Kidney epithelial cell (primary cell): Measurements from ENCODE around the gene CASP3.

GRCh38 chr4:181420659-181420939 is 822.6 kb upstream of the TENM3 start:
- RAMPAGE, long total RNA, result no peak
- RRBS, result no CpG with 5 or more reads among the region's 2 CpGs

DNA sequence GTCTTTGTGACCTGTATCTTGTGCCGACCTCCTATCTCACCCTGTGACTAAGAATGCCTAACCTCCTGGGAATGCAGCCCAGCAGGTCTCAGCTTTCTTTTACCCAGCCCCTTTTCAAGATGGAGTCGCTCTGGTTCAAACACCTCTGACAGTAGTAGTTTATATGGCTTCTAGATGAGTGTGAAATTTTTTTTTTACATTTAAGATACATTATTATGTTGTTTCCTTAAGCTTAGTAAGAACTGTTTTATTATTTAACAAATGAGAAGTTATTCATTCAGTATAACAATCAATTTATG is 514.5 kb upstream of the TENM3 start:
- RAMPAGE, long total RNA, result no peak
- RRBS, result no CpG with 5 or more reads among the region's 2 CpGs

DNA sequence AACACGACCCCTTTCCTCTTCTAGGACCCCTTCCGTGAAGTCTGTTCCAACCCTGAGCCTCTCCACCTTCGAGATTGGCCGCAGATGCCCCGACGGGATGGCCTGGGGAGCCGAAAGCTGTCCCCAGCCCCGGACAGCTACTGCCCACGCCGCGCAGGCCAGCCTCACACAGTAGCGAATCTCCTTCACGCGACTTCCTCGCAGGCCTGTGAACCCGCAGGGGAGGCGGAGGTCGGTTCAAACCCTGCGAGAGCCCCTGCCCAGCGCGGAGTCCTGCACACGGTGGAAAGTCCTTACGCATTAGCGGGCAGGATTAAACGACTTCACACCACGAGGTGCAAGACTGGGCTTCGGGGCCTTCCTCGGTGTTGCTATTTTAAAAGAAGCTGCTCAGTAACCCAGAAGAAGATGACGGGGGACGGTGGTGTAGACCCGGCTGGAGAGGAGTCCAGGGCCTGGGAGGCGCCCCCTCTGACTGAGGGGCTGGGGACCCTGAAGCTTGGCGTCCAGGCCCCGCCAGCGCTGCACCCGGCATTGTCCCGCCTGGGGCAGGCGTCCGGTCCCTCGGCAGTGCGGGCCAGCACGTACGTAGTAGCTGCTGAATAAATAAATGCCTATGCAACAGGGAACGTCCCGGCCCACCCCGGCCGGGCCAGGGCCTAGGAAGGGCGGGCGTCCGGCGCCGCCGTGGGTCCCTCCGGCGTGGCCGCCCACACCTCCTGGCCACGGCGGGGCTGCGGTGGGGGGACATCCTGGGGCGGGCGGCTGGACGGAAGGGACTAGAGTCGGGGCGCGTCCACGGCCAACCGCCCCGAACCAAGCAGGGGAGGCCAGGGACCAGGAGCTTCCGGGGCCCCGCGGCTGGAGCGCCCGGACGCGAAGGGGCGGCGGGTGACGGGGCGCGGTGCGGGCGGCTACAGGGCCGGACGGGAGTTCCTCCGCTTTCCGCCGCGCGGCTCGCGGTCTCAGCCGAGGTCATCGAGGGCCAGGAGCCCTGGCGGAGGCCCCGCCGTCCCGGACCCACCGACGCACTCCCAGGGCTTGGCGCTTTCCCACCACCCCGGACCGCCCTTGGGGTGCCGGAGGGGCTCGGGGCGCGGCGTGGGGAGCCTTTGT is 1.1 kb upstream of the WWC2 start:
- RAMPAGE, long total RNA, result start-site peak on the plus strand centred at position 258 of the sequence, 178 bp wide, 15 and 7 reads in 2 replicates
- RRBS, result 1% methylated on average over 43 of the region's 107 CpGs

- RAMPAGE, long total RNA, result no peak
- RRBS, result no CpG with 5 or more reads among the region's 16 CpGs
Measured at GRCh38 chr4:183183010-183184001, 84.2 kb downstream of the WWC2 start.

- RAMPAGE, long total RNA, result no peak
- RRBS, result no CpG with 5 or more reads among the region's 22 CpGs
Measured at GRCh38 chr4:183540853-183542040, 36.4 kb downstream of the ING2 start.

DNA sequence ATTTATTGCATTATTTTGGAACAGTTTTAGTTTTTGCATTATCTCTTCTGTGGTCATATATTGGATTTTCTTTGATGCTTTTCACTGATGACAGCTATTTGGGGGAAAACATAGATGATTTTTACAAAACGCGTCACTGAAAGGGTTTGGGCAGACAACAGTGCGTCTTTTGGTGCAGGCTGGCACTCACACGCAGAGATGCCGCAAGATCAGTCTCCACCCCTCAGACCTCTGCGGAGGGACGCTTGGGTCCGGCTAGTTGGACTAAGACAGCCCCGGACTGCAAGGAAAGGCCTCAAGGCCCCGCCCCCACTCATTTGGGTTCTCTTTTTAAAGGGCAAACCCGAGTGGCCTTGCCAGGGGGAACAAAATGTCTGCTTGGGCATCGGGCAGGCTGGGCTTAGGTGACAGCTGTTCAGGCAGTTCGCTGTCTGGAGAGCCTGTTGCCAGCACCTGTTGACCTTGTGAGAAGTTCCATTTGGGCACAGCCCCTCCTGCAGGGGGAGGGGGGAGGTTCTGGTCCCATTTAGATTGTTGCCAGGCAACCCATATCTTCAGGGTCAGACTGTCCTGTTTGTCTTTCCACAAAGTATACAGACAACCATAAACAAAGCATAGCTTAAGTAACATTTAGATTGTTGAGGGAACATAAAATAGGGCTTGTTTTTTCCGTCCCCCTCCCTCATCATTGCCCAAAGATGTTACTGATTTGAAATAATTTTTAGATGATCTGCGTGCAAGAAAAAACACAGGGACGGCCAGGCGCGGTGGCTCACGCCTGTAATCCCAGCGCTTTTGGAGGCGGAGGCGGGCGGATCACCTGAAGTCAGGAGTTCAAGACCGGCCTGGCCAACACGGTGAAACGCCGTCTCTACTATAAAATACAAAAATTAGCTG is 39.6 kb downstream of the RWDD4 start:
- RAMPAGE, long total RNA, result no peak
- RRBS, result no CpG with 5 or more reads among the region's 27 CpGs

DNA sequence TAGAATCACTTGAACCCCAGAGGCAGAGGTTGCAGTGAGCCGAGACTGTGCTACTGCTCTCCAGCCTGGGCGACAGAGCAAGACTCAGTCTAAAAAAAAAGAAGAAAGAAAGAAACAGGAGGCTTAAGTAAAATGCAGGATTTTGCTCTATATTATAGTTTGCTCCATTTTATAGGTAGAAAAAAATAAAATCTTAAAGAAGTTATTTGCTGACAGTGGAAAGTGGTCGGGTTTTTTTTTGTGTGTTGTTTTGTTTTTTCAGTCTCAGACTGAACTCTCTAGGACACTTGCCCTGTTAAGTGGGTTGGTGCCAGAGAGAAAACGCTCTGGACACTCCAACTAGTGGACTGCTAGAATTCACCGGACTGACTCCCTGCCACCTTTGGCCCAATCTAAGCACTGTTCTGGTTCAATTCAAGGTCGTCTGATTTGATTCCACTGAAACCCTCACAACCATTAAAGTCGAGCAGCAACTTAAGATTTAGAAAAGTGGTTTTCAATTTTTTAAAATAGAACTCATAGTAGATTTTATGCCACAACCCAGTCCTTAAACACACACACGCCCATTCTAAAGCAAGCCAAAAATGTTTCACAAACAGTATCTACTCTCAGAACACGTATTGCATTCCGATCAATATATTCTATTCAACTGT is 27.4 kb downstream of the RWDD4 start:
- RAMPAGE, long total RNA, result no peak
- RRBS, result no CpG with 5 or more reads among the region's 10 CpGs

- RAMPAGE, long total RNA, result no peak
- RRBS, result no CpG with 5 or more reads among the region's 21 CpGs
Measured at GRCh38 chr4:183746771-183747317, 87.8 kb downstream of the TRAPPC11 start.

- RAMPAGE, long total RNA, result no peak
- RRBS, result no CpG with 5 or more reads among the region's 13 CpGs
Measured at GRCh38 chr4:183806187-183806769, 98.8 kb upstream of the STOX2 start.

DNA sequence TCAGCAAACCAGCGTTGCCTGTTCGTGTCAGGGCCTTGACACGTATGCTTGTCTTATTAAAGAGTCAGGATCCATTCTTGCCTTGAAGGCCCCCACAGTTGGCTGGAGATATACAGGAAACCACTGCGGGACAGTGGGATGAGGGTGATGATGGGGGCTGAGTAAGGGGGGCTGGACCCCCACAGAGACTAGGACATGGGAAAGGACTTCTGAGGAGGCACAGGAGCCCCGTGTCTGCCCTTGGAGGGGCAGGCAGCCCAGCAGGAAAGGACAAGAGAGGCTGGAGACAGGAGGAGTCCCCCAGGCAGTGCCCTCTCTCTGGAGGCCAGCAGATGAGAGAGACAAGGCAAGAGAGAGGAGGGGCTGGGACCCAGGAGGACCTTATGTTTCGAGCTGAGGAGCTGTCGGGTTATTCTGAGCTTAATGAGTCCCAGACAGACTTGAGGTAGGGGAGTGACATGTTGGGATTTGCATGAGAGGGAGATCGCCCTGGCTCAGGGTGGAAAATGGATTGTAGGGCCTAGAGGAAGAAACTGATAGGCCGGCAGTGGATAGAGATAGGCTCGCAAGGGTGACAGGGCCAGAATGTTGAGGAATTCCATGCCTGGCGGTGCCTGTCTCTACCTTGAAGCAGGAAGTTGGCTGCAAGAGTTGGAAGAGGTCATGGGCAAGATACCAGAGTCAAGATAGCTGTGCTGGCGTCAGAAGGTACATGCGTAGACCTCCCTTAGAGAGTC is 19.2 kb downstream of the STOX2 start:
- RAMPAGE, long total RNA, result no peak
- RRBS, result no CpG with 5 or more reads among the region's 13 CpGs

DNA sequence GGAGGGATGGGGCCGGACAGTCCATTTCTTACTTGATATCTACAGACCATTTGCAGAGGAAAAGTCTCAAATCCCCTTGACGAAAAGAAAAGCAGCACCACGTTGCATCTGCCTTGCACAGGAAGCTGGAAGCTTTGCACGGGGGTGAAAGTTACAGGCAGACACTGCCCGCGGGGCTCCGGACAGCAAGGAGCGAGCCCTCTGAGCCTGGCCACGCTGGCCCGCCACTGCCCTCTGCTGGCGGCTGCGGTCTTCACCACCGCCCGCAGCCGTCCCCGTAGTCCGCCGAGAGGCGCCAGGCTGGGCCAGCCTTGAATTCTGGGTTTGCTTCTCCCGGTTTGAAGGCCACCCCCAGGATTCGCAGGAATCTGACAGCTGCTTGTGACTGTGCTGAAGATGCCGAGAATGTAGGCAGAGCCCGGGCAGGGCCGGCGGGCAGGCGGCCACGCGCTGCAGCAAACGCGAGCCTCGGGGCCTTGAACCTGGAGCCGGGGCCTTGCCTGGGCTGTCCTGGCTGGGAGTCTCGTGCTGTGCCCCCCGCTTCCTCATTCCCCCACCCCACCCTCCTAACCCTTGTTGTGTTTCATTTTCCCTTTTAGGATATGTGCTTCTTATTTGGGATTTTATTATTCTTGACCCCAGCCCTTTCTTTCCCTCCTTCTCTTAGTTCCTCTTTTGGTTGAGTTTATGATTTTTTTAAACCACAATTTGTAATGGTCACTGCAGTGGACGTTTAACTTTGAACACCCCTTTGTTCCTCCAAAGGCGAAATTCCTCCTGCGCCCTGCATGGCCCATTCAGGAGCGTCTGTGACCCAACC is 49.1 kb downstream of the ENPP6 start:
- RAMPAGE, long total RNA, result no peak
- RRBS, result 55% methylated on average over 13 of the region's 38 CpGs

DNA sequence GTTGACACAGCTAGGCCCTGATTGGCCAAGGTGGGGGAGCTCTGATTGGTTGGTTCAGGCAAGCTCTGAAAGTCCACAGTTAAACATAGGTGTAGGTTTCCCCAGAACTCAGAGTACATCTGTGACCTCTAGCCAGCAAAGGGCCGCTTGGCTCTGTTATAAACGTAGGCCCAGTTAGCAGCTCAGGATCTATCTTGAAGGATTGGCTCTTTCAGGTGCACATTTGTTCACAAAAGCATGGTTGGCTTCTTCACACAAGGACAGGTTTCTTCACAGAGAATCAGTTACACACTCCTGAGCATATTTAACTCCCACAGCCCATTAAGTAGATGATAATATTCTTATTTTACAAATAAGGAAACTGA is 63.1 kb upstream of the ENPP6 start:
- RAMPAGE, long total RNA, result no peak
- RRBS, result no CpG with 5 or more reads among the region's 2 CpGs

DNA sequence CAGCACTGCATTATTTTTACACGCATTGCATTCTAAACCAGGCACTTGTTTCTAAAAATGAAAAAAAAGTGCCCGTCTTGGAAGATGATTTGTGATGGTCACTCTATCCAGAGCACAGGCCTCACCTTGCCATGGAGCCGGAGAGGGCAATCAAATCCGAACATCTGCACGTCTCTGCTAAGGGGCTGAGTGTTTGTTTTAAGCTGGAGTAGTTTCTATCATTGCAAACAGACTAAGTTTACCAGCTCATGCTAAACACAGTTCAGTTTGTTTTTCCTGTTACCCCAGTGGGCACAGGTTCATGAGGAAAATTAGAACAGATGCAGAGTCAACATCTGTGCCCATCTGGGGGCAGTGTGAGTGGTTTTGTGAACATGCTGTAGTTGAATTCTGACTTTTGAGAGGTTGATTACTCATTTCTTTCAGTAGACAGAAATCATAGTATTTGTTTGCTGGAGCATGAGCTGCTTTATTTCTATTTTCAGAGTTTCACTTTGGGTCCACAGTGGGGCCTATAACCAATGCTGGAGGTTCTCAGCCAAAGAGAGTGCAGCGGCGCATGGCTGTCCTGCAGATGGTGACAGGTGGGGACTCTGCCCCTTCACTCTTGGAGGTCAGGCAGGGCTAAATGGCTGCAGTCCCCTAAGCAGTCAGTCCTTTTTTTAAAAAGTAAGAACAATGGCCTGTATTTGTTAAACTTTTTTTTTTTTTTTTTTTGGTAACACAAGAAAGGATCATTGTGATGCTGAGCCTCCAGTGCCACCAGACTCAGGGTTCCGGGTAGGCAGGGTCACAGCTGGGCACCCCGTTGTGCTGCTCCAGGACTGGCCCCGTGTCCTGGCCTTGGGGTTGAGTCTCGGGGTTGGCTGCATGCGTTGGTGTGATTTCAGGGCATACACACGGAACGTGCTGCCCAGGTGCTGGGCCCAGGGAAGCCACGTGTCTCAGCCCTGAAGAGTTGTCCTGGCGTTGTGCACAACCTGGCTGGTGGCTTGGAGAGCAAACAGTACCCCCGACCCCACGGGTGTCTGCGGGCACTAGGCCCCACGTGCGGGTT is 65.6 kb upstream of the ENPP6 start:
- RAMPAGE, long total RNA, result no peak
- RRBS, result no CpG with 5 or more reads among the region's 21 CpGs

- RAMPAGE, long total RNA, result no peak
- RRBS, result no CpG with 5 or more reads among the region's 7 CpGs
Measured at GRCh38 chr4:184328043-184328694, 110.5 kb upstream of the ENPP6 start.

DNA sequence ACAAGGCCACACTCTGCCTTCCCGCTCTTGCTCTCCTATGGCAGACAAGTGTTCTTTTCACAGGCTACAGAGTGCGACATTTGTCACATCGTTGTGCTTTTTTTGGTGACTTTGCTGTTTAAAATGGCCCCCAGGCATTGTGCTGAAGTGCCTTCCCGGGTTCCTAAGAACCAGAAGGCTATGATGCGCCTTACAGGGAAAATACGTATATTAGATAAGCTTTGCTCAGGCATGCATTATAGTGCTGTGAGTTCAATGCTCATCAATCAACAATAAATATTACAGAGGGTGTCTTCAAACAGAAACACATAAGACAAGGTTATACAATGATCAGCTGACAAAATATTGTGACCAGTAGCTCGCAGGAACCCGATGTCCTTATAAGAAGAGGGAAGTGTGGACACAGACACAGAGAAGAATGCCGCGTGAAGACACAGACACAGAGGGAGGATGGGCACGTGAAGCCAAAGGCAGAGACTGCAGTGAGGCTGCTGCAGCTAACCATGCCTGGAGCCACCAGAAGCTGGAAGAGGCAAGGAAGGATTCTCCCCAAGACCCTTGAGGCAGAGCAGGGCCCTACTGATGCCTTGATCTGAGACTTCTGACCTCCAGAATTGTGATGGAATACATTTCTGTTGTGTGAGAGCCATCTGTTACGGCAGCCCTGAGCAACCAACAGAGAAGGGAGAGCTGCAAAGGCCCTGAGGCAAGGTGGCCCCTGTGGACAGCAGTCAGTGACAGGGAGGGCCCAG is 41.9 kb downstream of the IRF2 start:
- RAMPAGE, long total RNA, result no peak
- RRBS, result no CpG with 5 or more reads among the region's 12 CpGs

DNA sequence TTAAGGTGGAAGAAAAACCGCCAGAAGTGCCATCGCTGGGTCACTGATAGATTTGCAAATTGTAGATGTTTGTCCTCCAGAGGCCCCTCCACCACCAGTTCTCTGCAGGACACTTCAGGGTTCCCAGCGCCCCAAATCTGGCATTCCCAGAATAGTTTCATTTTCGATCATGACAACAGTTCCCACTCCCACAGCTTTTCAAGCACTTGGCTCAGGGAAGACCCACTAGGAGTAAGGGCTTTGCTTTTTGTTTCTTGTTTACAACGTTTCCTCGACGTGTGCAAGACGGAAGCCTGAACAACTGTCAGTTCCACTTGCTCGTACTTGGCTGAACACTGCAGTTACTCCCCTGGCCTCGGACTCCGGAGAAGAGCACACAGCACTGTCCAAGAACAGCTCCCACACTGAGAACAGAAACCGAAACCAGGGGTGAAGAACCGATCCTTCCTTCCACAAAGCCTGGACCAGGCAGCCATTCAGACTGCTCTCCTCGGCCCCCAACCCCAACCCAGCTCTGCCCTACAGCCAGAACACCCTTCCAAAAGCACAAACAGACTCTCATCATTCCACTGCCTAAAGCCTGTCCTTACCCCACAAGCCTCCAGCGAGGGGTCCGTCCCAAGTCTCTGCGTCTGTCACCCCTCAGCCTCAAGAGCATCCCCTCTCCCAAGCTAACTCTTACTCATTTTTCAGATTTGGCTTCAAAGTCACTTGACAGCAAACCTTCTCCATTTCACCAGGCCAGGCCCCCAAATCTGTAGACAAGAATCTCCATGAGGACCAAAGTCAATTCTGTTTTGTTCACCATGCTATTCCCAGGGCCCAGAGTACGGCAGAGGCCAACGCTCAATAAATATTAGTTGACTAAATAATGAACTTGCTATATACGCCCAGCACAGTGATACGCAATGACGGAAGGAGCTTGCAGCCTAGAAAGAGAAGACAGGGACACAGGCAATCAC is 25.4 kb downstream of the IRF2 start:
- RAMPAGE, long total RNA, result no peak
- RRBS, result no CpG with 5 or more reads among the region's 22 CpGs

DNA sequence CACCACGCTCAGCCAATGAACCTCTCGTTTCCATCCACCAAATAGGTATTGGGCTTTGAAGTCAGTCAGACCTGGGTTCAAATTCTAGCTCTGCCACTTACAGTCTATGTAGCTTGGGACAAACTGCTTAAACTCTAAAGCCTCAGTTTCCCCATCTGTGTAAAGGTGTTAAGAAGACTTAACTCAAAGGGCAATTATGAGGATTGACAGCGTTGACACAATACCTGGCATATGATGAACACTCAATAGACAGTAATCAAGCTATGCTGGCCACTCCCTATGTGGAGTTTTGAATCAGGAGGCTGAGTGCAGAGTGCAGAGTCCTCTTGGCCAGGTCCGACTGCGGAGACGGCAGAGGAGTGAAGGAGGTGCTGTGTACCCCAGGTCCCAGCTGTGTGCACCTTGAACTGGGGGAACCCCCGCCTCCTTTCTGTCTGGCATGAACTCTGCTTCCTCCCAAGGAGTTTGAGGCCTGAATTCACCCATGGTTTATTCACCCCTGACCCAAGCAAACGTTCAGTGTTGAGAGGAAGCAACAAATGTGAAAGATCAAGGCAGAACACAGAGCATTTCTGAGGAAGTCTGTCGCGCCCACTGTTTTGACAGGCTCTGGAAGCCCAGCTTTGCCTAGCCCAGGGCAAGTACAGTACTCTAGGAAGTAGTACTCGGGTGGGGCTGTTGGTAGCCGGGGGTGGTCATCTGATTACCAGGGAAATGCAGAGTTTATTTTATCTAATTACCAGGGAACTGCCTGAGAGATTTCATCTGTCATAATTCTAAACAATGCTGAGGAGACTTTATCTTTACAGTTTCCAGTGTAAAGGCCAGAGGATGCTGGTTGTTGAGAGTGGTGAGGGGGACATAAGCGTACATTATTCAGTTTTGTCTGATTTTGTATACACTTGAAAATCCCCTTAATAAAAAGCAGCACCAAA is 72.9 kb upstream of the IRF2 start:
- RAMPAGE, long total RNA, result no peak
- RRBS, result no CpG with 5 or more reads among the region's 13 CpGs

- RAMPAGE, long total RNA, result no peak
- RRBS, result 87% methylated on average over 2 of the region's 12 CpGs
Measured at GRCh38 chr4:184548338-184549000, 74.1 kb upstream of the IRF2 start.

DNA sequence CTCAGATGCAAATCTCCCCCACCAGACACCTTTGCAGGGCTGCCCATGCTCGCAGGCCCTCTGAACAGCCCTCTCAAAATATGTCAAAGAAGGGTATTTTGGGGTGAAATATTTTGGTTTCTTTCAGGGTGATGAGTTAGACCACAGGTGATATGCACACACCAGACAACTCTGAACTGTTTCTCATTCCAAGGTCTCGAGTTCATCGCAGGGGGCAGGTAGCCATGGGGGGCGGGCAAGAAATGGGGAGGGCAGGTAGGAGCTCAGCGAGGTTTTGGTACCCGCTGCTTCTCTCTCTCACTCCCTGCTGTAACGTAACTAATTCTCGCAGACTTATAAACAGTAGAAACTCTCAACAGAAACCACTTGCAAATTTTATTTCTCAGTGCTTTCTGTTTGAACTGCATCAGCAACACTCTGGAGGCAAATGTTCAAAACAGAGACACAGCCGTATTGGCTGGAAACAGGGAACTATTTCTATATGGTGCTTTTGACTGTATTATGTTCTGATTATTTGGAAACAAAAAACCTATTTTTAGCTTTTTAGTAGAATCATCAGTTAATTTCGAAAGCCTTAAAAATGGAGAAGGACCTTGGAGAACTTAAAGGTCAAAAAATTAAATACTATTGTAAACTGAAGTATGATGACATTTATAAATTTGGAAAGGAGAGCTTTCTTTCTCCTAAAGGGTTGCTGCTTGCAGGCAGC is 32.1 kb downstream of the CASP3 start:
- RAMPAGE, long total RNA, result no peak
- RRBS, result no CpG with 5 or more reads among the region's 10 CpGs

DNA sequence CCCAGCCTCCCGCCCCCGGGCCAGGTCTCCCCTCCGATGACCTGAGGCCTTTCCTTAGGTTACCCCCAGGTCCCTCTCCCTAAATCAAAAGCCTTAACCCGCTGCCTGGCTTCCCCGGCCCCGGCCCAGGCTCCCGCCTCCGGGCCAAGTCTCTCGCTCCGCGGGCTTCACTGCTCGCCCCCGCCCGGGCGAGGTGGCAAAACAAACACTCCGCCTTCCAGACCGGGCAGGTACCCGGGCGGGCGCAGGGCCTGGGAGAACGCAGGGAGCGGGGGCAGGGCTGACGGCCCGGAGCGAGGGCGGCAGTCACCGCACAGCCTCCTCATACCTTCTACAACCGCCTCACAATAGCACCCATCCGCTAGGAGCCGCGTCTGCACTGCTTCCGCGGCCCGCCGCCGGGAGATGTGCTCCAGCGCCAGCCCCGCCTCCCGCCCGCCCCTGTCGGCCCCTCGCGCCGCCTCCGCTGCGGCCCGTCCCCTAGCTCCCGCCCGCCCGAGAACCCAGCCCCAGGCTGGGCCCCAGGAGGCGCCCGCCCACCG is at the start of gene CASP3:
Gene CASP3 (minus strand): TSS at position 381 of the 542 bp plus-strand sequence.
- RAMPAGE, long total RNA, result start-site peak on the minus strand centred at position 366 of the sequence, 35 bp wide, 750 and 694 reads in 2 replicates
- RRBS, result 1% methylated on average over 14 of the region's 53 CpGs